OVCAR3 (cell line): ENCODE measurements around the genes CDIP1 and GLYR1.

DNA sequence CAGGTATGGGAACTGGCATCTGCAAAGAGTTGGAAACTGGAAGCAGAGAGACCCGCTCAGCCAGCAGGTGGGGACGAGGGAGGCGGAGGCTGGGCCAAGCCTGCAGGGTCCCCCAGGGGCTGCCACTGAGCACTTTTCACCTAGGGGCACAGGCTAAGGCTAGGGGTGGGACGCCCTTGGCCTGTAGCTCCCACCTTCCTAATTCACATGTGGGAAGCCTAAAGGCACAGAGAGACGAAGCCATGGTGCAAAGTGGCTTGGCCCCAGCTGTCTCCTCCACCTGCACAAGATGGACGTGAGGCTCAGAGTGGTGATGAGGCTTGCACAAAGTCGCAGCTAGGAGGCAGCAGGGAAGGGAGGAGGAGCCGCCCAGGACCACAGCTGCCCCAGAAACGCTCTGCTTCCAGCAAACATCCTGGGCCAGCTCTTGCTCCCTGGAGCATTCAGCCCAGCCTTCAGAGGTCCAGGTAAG, 18.9 kb downstream of the VASN start:
- RRBS: no CpG with 5 or more reads among the region's 9 CpGs

DNA sequence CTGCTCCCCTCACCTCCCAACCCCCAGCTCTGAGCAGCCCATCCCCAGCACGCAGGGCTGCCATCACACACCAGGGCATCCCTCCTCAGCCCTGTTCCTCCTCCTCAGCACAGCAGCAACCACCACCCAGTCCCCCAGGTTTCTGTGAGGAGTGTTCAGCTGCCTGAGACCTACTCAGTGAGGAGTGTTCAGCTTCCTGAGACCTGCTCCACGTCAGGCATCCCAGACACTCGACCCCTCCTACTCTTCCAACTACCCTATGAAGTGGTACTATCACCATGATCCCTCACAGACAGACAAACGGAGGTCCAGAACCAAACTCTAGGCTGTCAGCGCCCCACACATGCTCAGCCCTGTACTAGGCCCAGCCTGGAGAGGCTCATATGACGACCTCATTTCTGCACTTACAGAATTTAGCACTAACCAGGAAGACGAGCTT, 21.0 kb downstream of the CORO7 start:
- RRBS: no CpG with 5 or more reads among the region's 7 CpGs

GRCh38 chr16:4505290-4505794, 29.1 kb downstream of the HMOX2 start:
- RRBS: no CpG with 5 or more reads among the region's 10 CpGs

DNA sequence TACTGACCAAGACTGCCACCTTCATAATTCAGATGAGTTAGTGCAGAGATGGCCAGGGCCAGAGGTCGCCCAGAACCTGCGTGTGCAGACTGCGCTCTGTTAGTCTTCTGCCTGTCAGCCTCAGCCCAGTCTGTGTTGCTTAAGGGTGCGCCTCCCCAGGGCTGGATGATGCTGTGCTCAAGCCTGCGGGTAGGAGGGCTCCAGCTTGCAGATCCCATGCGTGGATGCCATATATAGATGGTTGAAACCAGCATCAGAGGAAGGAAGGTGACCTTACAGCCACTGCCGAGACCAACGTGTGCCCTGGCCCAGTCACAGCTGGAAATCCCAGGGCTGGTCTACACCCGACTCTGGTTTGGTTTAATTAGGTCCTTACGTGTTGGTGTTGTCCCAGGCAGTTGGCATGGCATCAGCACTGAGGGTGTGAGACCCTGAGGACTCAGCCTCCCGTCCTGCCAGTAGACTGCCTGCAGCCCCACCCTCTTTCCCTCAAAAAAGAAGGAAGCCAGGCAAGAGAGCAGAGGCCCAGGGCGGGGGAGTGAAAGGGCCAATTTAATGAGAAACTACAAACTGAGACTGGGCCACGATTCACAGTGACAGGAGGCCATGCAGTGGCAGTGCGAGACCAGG, 27.7 kb downstream of the CDIP1 start:
- RRBS: no CpG with 5 or more reads among the region's 14 CpGs

- RRBS: no CpG with 5 or more reads among the region's 5 CpGs
Observed at GRCh38 chr16:4515603-4516302, 22.8 kb downstream of the CDIP1 start.

GRCh38 chr16:4538165-4539253, at the start of gene CDIP1:
Gene CDIP1, minus strand, starts transcription at chr16:4538773.
- RRBS: 5% methylated on average over 36 of the region's 93 CpGs

- RRBS: 5% methylated on average over 47 of the region's 77 CpGs
Observed at GRCh38 chr16:4613751-4614488, 768 bp downstream of the UBALD1 start.

- RRBS: 90% methylated on average over 2 of the region's 14 CpGs
Observed at GRCh38 chr16:4618053-4618872, 3.6 kb upstream of the UBALD1 start.

DNA sequence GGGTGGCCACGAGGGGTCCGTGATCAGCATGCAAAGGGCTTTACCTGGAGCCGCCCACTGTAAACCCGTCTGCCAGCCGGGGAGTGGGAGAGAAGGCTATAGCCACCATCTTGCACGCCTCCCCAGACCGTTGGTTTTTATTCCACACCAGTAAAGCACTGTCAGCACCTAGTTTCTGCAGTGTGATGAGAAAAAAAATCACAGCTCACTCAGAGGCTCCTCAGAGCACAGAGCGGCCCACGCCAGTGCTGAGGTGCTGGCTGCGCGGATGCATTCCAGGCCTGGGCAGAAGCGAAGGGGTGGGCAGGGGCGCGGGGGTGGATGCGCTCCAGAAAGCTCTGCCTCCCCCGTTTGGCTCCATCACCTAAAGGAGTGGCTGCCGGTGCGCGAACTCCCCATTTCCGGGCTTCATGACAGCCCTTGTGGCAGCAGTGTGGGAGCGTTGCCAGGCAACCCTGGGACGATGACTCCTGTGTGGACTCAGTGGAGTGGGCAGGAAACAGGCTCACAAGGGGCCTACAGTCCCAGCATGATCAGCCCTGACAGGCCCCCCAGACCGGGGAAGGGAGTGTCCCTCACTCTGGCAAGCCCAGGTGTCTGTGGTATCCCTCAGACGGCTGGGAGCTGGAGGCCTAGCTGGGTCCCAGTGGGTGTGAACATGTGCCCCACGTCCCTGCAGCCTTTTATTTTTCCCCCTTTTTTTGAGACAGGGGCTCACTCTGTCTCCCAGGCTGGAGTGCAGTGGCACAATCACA, 32.9 kb upstream of the NUDT16L1 start:
- RRBS: no CpG with 5 or more reads among the region's 25 CpGs

DNA sequence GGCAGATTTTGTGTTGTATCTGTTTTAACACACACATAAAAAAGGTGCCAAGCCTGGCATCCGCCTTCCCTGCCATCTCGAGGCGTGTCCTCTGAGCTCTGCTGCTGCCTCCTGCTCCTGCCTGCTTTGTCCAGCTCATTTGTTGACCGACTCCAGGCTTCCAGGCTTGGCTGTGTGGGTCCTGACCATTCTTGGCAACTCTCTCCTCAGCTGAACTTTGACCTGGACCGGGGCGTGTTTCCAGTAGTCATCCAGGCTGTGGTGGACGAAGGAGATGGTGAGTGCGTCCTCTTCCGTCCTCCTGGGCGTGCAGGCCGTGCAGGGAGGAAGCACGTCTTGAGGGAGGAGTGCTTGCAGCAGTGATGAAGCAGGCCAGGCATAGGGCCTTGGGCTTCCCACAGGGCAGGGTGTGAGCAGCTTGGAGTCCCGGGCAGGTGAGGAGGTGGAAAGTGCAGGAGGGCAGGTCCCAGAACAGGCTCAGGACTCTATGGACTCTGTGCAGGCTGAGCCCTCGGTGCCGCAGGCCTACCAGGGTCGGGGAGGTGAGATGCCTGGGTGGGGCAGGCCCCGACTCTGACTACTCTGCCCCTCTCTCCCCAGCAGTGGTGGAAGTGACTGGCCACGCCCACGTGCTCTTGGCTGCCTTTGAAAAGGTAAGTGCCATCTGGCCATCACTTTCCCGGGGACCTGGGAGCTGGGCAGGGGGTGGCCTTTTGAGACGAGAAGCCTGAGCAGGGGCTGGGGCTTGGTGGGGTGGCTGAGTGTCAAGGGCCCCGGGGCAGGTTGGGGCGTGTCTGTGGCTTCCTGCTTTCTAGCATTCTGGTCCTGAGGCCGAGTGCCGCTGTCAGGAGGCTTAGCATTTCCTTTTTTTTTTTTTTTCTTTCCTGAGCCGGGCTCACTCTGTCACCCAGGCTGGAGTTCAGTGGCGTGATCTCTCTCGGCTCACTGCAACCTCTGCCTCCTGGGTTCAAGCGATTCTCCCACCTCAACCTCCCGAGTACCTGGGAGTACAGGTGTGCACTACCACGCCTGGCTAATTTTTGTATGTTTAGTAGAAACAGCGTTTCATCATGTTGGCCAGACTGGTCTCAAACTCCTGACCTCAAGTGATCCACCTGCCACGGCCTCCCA, 28.5 kb upstream of the NUDT16L1 start:
- RRBS: 82% methylated on average over 2 of the region's 33 CpGs

DNA sequence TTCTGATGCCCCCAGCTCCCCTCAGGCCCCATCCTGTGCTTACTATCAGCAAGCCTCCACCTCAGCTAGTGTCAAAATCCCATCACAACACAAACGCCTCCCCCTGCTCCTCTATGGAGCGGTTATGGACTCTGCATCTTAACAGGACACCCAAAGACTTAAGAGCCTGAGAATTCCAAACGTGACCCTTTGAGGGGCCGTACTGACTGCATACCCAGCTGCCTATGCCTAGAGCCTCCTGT, 5.5 kb downstream of the ANKS3 start:
- RRBS: no CpG with 5 or more reads among the region's 4 CpGs

DNA sequence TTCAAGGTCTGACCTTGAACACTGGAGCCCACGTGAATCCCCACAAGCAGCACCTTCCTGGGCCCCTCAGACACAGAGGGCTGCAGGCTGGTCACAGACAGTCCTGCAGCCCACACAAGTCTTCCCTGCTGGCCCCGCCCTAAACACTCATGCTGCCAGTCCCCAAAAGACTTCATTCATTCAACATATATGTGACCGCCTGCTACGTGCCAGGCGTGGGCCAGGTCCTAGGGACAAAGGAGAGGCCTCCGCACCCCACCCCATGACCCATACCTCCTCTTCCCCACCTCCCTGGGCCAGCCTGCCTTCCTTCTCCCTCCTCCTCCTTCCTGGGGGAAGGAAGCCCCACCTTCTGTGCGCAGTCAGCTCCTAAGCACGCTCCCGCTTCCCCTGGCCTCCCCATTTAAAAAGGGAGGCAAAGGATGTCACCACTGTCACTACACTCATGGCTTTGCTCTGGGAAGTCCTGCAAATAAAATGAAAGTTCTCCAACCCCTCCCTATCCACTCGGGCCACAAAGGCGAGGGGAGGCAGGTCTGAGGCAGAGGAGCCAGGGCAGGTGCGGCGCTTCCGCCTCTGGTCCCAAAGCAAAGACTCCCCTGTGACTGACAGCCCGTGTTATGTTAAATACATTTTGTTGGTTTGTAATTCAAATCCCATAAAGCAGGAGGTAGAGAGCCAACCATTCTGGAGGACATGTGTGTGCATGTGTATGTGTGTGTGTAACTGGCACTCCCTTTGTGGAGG, 9.0 kb downstream of the DNAAF8 start:
- RRBS: no CpG with 5 or more reads among the region's 15 CpGs

DNA sequence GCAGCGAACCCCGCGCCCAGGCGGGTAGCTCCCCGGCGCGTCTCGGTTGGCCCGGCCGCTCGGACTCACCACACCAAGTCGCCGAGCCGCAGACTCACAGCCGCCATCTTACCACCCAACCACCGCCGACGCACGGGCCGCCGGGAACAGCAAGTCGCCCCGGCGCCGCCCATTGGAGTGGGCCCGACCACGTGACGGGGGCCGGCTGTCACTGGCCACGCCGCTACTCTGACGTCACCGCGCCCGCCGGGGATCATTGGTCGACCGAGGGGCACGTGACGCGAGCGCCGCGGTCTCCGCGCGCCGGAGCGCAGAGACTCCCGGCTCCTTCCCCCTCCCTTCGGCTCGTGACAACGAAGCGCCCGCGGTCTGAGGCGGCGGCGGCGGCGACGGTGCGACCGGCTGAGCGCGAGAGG, at the start of gene GLYR1:
TSS of gene GLYR1 (minus strand) at position 130 of the 416 bp plus-strand sequence.
- RRBS: 4% methylated on average over 55 of the region's 66 CpGs

- RRBS: no CpG with 5 or more reads among the region's 16 CpGs
Observed at GRCh38 chr16:4859639-4860225, 12.5 kb downstream of the UBN1 start.

GRCh38 chr16:4881481-4882332, 34.4 kb downstream of the UBN1 start:
- RRBS: 0% methylated on average over 1 of the region's 25 CpGs

DNA sequence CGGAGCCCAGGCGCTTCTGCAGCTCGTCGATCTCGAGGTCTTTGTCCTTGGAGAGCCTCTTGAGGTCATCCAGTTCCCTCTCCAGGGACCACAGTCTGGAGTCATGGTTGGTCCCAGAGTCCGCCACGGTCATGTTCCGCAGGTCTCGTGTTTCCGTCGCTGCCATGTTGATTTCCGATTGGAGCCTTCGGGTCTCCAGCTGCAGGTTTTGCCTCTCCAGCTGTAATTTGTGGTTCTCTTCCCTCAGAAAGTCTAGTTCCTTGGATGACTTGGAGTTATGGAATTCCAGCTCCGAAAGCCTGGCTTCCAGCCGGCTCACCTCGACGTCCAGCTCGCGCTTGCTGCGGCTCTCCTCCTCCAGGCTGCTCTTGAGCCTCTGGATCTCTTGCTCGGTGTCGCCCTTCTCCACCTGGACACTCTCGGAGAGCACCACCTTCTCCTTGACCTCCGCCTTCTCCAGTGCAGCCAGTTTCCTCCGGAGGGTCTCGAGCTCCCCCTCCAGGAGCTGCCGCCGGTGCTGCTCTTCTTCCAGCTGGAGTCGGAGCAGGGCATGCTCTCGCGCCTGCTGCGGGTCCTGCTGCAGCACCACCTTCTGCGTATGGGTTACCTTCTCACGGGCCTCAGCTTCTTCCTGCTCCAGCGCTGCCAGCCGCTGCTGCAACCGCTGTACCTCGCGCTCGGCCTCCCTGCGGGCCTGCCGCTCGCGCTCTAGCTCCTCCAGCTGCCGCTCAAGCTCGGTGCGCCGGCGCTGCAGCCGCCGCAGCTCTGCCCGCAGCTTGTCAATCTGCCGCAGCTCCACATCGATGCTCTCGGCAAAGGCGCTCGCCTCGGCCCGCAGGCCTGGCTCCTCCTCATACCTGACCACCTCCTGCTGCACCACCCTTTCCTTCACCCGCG, 36.7 kb downstream of the UBN1 start:
- RRBS: no CpG with 5 or more reads among the region's 61 CpGs

DNA sequence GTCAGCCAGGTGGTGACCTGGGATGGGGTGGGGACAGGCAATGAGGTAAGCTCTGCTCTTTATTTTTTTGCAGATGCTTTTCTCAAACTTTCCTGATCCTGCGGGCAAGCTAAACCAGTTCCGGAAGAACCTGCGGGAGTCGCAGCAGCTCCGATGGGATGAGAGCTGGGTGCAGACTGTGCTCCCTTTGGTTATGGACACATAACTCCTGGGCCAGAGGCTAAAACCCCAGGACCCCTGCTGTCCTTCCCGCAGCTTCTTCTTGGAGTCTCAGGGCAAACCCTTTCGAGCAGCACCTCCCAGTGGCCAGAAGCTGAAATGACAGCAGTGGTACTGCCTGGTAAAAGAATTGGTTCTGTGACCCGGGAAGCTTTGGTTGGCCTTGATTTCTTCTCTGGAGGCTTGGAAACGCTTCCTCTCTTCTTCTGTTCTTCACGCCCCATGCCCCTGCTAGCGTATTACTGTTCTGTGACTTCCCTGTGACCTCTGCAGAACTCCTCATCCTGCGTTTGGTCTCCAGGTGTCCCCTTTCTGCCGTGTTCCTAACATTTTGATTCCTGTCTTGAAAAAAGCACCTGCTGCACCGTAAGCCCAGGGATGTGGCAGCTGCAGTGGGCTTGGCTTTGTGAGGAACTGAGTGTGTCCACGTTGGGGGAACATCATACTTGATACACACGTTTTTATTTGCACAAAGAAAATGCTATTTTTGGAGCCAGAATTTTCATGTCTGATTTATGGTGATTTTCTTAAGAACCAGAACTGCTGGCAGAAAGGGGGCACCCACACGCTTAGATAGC, 12.7 kb downstream of the EEF2KMT start:
- RRBS: no CpG with 5 or more reads among the region's 17 CpGs

GRCh38 chr16:5098412-5098856, 839 bp upstream of the EEF2KMT start:
- RRBS: no CpG with 5 or more reads among the region's 37 CpGs

DNA sequence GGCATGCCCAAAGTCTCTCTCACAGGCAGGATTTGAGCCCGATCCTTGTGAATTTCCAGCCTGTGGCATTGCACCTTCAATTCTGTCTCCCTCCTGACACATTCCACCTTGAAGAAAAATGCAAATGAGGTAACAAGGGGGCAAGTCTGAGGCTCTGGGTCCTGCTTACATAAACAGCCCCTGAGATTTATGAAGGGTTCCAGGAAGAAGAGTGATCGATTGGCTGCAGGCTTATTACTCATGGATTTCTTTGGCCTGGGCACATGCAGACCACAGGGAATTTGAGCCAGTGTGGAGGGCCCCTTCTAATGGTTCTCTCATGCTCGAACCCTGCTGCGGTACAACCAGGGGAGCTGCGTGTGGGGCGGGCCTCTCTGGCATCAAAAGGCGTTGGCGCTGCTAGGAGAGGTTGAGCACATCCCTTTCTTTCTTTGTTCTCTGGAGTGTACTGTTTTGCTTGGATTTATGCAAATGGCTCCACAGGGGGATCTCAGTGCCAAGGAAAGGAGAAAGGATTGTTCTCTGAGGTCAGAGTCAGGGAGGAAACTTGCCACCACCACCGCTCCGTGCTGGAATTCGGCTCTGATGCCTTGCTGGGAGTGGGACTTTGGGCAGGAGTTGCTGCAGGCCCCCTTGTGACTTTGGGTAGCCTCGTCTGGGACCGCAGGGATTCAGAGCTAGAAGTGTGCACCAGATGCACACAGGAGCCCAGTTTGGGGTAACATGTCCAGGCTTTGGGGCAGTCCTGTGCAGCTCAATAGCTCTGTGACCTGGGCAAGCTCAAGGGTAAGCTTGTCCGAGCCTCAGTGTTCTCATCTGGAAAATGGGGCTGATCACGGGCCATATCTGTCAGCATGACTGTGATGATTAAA, 352.8 kb upstream of the EEF2KMT start:
- RRBS: no CpG with 5 or more reads among the region's 15 CpGs

DNA sequence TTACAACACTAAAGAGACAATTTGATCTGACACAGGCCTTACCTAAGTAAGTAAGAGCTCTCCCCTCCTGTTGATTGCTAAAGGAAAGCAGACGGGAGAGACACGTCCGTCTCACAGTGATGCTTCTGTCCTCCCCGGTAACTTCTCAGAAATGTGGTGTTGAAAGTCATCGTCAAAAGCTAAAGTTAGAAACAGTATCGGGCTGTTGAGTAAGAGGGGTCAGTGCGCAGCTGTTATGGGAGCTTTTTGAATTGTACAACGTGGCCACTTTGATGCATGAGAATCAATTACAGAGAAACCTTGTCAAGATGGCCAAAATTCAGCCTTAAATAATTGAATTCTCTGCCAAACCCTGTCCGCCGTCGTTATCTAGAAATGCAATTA, 1259.6 kb downstream of the TMEM114 start:
- RRBS: no CpG with 5 or more reads among the region's 11 CpGs